ENCODE results near the genes LEF1 and SEC24B.

GRCh38 chr4:103140668-103141206 is 41.1 kb upstream of the BDH2 start:
- RRBS, result no CpG with 5 or more reads among the region's 2 CpGs

GRCh38 chr4:104490747-104491912 is 3.6 kb downstream of the CXXC4 start:
- RRBS, result no CpG with 5 or more reads among the region's 92 CpGs

- RRBS, result no CpG with 5 or more reads among the region's 3 CpGs
Measured at GRCh38 chr4:104728332-104728697, 233.6 kb upstream of the CXXC4 start.

GRCh38 chr4:105145076-105145731 is 1.5 kb upstream of the TET2 start:
- RRBS, result no CpG with 5 or more reads among the region's 15 CpGs

DNA sequence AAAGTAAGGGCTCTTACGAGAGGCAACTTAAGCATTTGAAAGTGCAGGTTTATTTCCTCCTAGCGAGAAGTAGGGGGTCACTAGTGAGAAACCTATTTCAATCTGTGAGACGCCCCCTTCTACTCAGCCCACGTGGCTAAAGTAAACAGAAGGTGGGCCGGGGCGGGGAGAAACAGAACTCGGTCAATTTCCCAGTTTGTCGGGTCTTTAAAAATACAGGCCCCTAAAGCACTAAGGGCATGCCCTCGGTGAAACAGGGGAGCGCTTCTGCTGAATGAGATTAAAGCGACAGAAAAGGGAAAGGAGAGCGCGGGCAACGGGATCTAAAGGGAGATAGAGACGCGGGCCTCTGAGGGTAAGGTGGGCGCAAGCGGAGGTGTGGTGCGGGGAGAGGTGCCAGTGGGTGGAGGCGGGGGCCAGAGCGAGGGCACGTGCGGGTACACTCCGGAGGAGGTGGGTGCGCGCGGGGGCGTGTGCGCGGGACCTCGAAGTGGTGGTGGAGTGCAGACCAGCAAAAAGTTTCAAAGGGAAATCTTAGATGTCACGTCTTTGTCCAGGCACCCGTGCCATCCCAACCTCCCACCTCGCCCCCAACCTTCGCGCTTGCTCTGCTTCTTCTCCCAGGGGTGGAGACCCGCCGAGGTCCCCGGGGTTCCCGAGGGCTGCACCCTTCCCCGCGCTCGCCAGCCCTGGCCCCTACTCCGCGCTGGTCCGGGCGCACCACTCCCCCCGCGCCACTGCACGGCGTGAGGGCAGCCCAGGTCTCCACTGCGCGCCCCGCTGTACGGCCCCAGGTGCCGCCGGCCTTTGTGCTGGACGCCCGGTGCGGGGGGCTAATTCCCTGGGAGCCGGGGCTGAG is 715 bp upstream of the TET2 start:
- RRBS, result 2% methylated on average over 19 of the region's 61 CpGs

GRCh38 chr4:105897228-105897821 is 2.1 kb downstream of the NPNT start:
- RRBS, result no CpG with 5 or more reads among the region's 2 CpGs

DNA sequence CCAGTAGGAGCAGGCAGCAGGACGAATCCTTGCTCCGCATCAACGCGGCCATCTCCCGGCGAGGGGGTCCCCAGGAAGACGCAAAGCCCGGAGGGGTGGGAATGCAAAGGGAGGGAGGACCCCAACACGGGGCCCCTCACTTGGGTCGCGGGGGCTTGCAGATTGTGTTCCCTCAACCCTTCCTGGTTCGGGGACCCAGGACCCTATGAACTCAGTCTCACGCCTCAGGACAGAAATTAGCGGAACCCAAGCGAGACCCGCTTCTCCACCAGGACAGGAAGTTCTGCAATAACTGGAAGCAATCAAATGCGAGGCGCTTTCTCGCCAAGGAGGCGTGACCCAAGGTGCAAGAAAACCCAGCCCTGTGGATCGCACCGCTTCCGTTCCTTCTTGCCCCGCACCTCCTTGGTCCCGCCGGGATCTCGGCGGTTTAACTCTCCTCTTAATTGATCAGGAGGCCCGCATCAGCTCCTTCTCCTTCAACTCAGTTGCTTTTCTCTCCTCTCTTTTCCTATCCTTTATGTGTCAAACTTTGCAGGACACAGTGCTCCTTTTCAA is 494 bp downstream of the DKK2 start:
- RRBS, result no CpG with 5 or more reads among the region's 29 CpGs

DNA sequence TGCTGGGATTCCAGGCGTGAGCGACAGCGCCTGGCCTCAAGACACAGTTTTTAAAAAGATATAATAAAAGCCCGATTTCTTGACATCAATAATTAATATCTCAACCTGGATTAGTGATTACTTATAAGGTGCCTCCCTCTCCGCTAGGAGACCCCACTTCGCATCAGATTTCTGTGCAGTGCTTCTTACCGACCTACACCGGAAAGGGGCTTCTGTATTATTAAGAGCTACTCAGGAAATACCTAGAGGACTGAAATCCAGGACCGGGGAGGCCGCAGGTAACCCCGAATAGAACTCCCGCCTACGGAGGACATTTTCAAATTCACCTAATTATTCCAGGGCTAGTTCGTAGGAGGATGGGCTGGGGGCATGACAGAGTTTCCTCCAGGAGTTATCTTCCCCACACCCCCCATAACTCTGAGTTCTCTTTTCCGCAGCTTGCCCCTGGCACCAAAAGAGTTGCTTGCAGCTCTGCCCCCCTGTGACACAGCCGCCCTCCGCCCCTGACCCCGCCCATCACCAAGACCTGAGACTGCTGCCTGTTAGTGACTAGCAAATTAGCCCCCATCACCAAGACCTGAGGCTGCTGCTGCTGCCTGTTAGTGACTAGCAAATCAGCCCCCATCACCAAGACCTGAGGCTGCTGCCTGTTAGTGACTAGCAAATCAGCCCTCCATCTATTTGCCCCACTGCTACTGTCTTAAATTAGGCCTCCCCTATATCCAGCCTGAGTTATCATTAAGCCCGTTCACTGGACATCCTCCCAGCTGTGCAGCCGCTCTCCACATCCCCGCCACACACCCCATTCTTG is 1.3 kb upstream of the PAPSS1 start:
- RRBS, result no CpG with 5 or more reads among the region's 21 CpGs

DNA sequence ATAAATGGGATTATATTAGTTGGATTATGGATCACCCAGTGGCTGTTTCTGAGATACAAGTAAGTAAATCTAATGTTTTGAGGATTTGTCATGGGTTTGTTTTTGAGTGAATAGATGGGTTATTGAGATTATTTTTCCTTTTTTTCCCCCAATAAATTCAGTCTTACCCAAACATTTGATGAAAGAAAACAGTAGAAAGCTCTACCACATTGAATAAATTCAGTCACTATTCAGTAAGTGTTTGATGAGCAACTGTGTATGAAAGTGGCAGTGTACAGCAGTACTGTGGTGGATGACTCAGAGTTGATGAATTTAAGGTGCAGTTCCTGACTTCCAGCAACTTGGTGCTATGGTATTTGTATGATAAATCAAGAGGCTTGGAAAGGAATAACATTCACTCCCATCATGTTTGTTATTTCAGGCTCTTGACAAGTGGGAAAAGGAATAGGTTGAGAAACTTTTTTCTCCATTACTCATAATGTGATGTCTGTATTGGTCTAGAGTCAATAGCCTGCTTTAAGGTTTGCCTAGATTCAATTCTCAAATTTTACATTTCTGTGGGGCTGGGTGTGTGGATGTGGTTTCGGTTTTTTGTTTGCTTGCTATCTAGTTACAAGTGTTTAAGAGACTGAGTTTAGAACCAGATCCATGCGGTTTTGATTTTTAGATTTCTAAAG is 35.3 kb upstream of the CYP2U1 start:
- RRBS, result no CpG with 5 or more reads among the region's 2 CpGs

- RRBS, result no CpG with 5 or more reads among the region's 4 CpGs
Measured at GRCh38 chr4:107977533-107977915, 12.2 kb upstream of the HADH start.

- RRBS, result no CpG with 5 or more reads among the region's 5 CpGs
Measured at GRCh38 chr4:107988065-107988283, 1.7 kb upstream of the HADH start.

GRCh38 chr4:108008483-108009147 is 18.9 kb downstream of the HADH start:
- RRBS, result no CpG with 5 or more reads among the region's 5 CpGs

DNA sequence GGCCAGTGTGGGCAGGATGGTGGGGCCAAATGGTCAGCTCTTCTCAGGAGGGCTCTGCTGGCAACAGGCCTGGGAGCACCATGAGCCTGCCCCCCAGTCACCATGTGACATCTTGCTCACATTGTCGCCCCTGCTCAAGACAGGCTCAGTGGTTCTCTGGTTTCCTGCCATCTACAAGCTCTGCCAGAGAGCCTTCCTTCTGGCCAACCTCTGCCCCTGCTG is 40.2 kb downstream of the HADH start:
- RRBS, result no CpG with 5 or more reads among the region's 1 CpG

DNA sequence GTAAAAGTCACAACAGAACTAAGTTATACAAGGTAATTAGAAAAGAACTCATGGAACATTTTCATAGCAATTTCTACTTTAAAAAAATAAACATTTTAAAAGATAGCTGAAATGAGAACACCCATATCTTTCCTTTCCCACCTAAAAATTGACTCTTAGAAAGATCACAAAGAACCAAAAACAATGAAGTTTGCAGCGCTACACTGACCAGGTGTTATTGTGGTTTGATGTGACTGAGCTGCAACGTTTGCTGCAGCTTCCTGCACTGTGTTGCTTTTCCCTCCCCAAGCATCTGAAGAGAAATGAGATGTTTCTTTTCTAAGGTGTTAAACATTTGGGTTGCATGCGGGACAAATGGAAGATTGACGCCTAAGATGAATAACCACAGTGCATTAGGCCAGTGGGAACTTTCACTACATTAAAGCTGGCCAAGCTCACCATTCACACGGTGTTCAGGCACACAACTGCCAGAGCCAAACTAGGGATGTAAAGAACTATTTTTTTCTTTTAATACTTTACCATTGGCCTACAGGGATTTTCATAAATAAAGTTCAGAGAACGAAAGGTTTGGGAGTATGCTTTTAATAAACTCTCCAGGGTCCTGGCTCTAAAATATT is 8.9 kb downstream of the LEF1 start:
- RRBS, result no CpG with 5 or more reads among the region's 6 CpGs

DNA sequence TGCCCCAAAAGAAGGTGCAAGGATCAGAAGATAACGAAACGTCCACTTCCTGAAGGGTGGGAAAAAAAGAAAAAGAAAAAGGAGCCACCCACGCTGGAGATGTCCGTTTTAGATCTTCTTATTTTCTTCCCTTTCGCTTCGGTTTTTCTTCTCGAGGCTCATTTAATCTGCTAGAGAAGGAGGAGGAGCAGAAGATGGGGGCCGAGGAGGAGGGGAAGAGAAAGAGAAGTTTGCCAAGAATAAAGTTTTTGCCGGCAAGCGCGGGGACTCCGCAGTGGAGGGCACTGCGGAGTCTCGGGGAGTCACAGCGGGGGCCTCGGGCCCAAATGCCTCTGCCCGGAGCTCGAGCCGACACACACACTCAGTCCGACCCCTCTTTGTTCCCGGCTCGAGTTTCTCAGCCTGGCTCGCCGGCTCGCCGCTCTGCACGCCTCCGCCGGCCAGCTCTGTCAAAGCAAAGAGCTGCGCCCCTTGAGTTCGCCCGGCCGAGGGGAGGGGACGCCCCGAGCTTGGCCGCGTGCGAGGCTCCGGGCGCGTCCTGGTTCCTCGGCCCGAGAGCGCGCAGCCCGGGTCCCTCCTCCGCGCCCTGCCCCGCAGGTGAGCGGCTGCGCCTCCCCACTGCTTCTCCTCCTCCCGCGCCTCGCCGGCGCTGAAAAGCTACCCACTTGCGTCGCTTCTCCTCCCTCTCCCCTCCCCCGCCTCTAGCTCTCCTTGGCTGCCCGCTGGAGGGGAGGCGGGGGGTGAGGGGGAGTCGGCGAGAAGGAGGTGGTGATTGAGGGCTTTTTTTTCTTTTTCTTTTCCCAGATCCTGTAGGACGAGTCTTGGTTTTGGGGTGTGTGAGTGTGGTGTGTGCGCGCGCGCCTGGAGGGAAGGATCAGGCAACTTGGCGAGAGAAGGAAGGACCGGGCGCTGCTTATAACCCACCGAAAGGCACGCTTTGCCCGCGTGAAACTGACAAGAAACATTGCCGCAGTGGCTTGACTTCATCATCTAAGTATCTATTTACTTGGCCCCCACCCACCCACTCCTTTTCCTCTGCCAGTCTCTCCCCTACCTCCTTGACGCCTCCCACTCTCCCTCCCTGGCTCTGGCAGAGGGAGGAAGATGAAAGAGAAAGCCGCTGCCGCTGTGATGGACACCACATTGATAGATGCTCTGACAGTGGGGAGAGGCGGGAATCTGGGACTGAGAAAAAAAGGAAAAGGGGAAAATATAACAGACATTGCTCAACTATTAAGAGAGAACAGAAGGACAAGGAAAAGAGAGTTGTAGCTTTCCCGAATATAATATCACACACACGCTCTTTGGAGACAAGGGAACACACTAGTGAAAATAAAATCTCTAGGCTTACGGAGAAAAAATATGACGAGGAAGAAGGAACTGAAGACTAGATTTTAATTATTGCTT is at the start of gene LEF1:
Gene LEF1 (minus strand): TSS at position 627 of the 1,407 bp plus-strand sequence.
- RRBS, result 1% methylated on average over 33 of the region's 84 CpGs

GRCh38 chr4:108342678-108342877 is 173.8 kb upstream of the LEF1 start:
- RRBS, result no CpG with 5 or more reads among the region's 2 CpGs

DNA sequence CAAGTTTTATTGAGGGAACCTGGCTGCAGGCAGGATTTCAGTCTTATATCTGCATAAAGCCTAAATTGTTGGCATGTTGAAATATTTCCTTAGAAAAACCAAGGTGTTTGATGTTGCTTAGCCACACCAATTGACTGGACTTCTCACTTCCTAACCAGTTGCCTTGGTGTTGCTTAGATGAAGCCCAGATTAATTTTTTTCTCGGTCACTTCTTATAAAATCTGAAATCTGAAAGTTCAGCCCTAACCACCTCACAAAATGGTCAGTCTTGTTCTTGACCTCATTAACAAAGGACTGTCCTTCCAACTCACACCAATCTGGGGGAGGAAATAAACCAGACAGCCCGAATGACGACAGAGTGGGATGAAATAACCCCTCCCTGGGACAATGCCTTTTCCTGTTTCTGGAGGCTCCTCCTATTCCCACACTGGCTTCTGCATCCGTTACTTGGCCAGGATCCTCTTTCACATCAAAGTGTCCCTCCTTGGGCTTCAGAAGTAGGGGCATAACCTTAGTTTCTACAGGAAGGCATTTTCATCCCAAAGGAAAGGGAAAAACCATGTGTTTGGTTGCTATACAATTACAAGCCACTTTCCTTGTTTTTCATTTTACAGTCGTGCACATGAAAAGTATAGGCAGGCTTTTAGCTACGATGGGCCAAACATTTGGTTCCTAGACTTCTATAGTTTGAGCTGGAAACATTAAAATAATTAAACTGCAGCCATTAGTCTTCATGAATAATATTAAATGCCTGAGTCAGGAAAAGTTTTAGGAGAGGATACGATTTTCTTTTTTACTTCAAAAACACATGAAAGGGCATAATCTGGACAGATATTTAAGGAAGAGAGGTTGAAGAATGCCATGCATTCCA is 59.7 kb upstream of the RPL34 start:
- RRBS, result no CpG with 5 or more reads among the region's 7 CpGs

DNA sequence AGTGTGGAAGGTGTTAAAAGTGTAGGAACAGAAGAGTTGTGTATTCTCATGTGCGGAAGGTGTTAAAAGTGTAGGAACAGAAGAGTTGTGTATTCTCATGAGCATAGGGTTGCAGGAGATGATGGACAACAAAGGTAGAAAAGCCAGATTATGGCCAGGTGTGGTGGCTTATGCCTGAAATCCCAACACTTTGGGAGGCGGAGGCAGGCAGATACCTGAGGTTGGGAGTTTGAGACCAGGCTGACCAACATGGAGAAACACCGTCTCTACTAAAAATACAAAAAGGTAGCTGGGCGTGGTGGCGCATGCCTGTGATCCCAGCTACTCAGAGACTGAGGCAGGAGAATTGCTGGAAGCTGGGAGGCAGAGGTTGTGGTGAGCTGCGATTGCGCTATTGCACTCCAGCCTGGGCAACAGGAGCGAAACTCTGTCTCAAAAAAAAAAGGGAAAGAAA is 2.5 kb downstream of the RPL34 start:
- RRBS, result no CpG with 5 or more reads among the region's 8 CpGs

DNA sequence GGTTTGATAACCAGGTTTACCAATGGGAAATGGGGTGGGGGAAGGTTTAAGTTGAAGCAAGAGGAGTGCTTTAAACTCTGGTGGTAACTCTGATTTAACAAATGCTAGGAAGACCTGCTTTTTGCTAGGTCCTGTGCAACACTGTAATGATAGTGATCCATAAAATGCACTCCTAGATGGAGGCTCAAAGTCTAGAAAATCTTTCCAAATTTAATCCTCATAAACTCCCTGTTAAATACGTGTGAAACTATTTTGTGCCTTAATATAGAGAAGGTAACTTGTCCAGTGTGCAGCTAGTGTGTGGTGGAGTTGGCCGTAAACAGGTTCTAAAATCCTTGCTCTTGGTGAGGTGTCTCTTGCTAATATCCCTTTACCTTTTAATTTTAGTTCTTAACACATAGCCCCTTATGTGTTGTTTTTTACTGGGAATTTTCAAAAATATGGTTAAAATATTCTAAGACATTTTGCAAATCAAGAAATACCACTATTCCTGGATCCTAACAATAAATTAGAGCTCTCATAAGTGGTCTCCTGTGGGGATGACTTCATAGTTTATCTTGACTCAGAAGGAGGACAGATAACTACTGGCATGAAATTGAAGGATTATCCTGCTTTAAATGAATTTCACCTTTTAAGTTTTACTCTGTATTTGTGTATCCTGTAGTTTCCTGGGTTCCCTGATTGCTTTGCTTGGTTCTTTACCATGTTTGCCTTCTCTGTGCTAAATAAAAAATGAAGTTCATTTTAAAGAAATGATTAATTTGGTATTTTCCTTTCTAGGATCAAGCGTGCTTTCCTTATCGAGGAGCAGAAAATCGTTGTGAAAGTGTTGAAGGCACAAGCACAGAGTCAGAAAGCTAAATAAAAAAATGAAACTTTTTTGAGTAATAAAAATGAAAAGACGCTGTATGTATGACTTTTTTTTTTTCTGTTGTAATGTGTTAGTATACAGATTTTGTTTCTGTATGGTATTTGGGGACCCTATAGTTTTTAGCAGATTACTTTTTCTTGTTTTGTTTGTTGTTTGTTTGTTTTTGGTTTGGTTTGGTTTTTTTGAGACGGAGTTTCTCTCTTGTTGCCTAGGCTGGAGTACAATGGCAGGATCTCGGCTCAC is 4.3 kb downstream of the RPL34 start:
- RRBS, result no CpG with 5 or more reads among the region's 8 CpGs

- RRBS, result 1% methylated on average over 70 of the region's 115 CpGs
Measured at GRCh38 chr4:109433167-109434177, at the start of gene SEC24B. SEC24B (plus strand) TSS chr4:109433815.

Data from Ishikawa (cell line).